K562 (cell line): ENCODE measurements around a stretch of chr13.

- RAMPAGE, long total RNA: no peak
- RRBS: no CpG with 5 or more reads among the region's 22 CpGs
PRO-cap:
- standard: no peak
- CoPRO, capped RNA only, 2 experiments: no peak in any of the 2 experiments
- CoPRO, capped and uncapped RNA, 2 experiments: no peak in any of the 2 experiments
- CoPRO, uncapped RNA only, 2 experiments: no peak in any of the 2 experiments
CAGE:
- cytosol, long polyA plus RNA: no peak
- long polyA plus RNA: no peak
- nucleolus, long total RNA: no peak
- nucleus, long polyA plus RNA: no peak
Observed at GRCh38 chr13:28099827-28100154, 585 bp downstream of the FLT3 start.

- RAMPAGE, long total RNA: no peak
- RRBS: no CpG with 5 or more reads among the region's 16 CpGs
PRO-cap:
- standard: no peak
- CoPRO, capped RNA only, 2 experiments: no peak in any of the 2 experiments
- CoPRO, capped and uncapped RNA, 2 experiments: no peak in any of the 2 experiments
- CoPRO, uncapped RNA only, 2 experiments: no peak in any of the 2 experiments
CAGE:
- cytosol, long polyA plus RNA: no peak
- long polyA plus RNA: no peak
- nucleolus, long total RNA: no peak
- nucleus, long polyA plus RNA: no peak
Observed at GRCh38 chr13:28139528-28140030, 1.2 kb downstream of the PAN3 start.

DNA sequence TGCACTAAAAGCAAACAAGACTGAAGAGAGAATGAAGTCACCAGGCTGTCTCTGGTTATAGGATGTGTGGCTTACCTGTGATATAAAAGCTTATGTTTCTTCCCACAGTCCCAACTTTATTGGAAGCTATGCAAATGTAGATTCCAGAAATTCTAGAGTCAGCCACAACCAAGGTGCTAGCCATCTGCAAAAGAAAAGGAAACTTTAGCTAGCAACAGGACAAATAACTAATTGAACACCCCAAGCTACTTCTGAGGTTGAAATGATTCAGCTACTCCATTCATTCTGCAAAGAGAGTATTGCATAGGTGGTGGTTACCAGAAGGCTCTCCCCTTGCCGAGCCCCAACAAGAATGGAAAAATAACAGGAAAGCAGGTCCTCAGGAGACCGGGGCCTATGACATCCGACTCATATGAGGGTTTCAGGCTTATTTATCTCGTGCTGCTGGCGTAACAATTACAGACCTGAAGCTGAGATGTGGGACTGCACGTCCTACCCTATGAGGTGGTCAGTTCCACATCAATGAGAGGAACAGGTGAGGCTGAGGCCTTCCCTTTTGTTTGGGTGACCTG lies 98.0 kb downstream of the FLT1 start:
- RAMPAGE, long total RNA: no peak
- RRBS: no CpG with 5 or more reads among the region's 6 CpGs
PRO-cap:
- standard: no peak
- CoPRO, capped RNA only, 2 experiments: no peak in any of the 2 experiments
- CoPRO, capped and uncapped RNA, 2 experiments: no peak in any of the 2 experiments
- CoPRO, uncapped RNA only, 2 experiments: no peak in any of the 2 experiments
CAGE:
- cytosol, long polyA plus RNA: no peak
- long polyA plus RNA: no peak
- nucleolus, long total RNA: no peak
- nucleus, long polyA plus RNA: no peak

DNA sequence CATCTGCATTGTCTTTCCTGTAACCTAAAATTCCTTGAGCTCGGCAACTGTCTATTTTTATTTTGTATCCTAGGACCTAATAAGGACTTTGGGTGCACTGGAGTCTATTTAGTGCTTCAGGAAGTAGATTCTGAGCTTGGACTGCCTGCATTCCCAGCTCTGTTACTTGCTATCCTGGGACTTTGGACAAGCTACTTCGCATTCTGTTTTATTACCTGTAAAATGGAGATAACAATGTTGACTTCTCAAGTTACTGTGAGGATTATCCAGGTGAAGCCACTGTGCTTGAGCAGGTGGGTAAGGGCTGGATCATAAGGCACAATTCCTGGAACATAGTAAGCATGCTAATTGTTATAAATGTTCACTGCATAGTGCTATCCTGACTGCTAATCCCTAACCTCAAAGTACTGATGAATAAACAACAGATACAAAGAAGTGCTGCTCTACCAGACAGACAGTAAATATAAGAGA lies 50.7 kb upstream of the FLT1 start:
- RAMPAGE, long total RNA: no peak
- RRBS: no CpG with 5 or more reads among the region's 2 CpGs
PRO-cap:
- standard: no peak
- CoPRO, capped RNA only, 2 experiments: no peak in any of the 2 experiments
- CoPRO, capped and uncapped RNA, 2 experiments: no peak in any of the 2 experiments
- CoPRO, uncapped RNA only, 2 experiments: no peak in any of the 2 experiments
CAGE:
- cytosol, long polyA plus RNA: no peak
- long polyA plus RNA: no peak
- nucleolus, long total RNA: no peak
- nucleus, long polyA plus RNA: no peak

DNA sequence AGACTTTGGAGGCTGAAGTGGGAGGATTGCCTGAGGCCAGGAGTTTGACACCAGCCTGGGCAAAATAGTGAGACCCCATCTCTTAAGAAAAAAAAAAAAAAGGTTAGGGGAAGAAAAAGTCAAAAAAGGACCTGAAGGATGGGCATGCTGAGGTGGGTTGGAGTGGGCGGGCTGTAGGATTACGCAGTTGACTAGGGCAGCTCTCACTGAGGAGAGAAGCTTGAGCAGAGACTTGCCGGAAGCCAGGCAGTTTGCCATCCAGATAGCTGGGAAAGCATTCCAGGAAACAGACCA lies 13.1 kb upstream of the SLC46A3 start:
- RAMPAGE, long total RNA: no peak
- RRBS: no CpG with 5 or more reads among the region's 3 CpGs
PRO-cap:
- standard: no peak
- CoPRO, capped RNA only, 2 experiments: no peak in any of the 2 experiments
- CoPRO, capped and uncapped RNA, 2 experiments: no peak in any of the 2 experiments
- CoPRO, uncapped RNA only, 2 experiments: no peak in any of the 2 experiments
CAGE:
- cytosol, long polyA plus RNA: no peak
- long polyA plus RNA: no peak
- nucleolus, long total RNA: no peak
- nucleus, long polyA plus RNA: no peak

DNA sequence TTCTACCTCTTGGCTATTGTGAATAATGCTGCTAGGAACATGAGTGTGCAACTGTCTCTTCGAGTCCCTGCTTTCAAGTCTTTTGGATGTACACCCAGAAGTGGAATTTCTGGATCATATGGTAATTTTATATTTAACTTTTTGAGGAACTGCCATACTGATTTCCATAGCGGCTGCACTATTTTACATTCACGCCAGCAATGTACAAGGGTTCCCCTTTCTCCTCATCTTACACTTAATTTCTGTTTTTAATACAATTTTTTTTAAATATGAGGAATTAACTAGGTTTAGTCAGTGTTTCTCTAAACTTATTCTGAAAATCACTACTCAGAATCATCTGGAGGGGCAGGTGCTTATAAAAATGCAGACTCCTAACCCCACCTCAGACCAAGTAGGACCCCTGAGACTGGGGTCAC lies 24.3 kb upstream of the SLC46A3 start:
- RAMPAGE, long total RNA: no peak
- RRBS: no CpG with 5 or more reads among the region's 3 CpGs
PRO-cap:
- standard: no peak
- CoPRO, capped RNA only, 2 experiments: no peak in any of the 2 experiments
- CoPRO, capped and uncapped RNA, 2 experiments: no peak in any of the 2 experiments
- CoPRO, uncapped RNA only, 2 experiments: no peak in any of the 2 experiments
CAGE:
- cytosol, long polyA plus RNA: no peak
- long polyA plus RNA: no peak
- nucleolus, long total RNA: no peak
- nucleus, long polyA plus RNA: no peak

DNA sequence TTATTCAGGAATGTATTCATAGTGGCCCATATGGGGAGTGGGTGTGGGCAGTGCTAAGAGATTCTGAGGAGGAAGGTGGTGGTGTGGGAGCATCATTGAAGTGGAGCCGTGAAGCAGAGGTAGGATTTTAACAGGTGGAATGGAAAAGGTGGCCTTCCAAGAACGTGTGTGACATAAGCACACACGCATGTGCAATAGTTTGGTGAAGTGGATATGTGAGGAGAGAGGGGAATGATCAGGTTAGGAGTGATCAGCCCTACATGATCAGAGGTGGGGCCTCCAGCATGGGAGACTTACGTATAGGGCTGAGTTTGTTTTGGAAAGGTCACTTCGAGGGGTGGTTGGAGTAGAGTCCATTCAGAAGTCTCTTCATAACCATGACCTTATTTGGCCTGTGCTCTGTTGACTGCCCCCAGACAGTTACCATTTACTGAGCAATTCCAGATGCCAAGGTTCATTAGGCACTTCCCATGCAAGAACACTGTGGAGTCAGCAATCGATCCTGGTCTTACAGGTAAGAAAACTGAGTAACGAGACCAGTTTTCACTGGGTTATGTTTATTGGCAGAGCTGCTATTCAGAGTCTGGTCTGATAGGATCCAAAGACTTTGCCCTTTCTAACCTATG lies 134.5 kb downstream of the MTUS2 start:
- RAMPAGE, long total RNA: no peak
- RRBS: no CpG with 5 or more reads among the region's 7 CpGs
PRO-cap:
- standard: no peak
- CoPRO, capped RNA only, 2 experiments: no peak in any of the 2 experiments
- CoPRO, capped and uncapped RNA, 2 experiments: no peak in any of the 2 experiments
- CoPRO, uncapped RNA only, 2 experiments: no peak in any of the 2 experiments
CAGE:
- cytosol, long polyA plus RNA: no peak
- long polyA plus RNA: no peak
- nucleolus, long total RNA: no peak
- nucleus, long polyA plus RNA: no peak

- RAMPAGE, long total RNA: no peak
- RRBS: no CpG with 5 or more reads among the region's 22 CpGs
PRO-cap:
- standard: no peak
- CoPRO, capped RNA only, 2 experiments: no peak in any of the 2 experiments
- CoPRO, capped and uncapped RNA, 2 experiments: no peak in any of the 2 experiments
- CoPRO, uncapped RNA only, 2 experiments: no peak in any of the 2 experiments
CAGE:
- cytosol, long polyA plus RNA: no peak
- long polyA plus RNA: no peak
- nucleolus, long total RNA: no peak
- nucleus, long polyA plus RNA: no peak
Observed at GRCh38 chr13:29479899-29480471, 115.5 kb downstream of the SLC7A1 start.

GRCh38 chr13:29758491-29759259 lies 91.7 kb downstream of the UBL3 start:
- RAMPAGE, long total RNA: no peak
- RRBS: no CpG with 5 or more reads among the region's 10 CpGs
PRO-cap:
- standard: no peak
- CoPRO, capped RNA only, 2 experiments: no peak in any of the 2 experiments
- CoPRO, capped and uncapped RNA, 2 experiments: no peak in any of the 2 experiments
- CoPRO, uncapped RNA only, 2 experiments: no peak in any of the 2 experiments
CAGE:
- cytosol, long polyA plus RNA: no peak
- long polyA plus RNA: no peak
- nucleolus, long total RNA: no peak
- nucleus, long polyA plus RNA: no peak

GRCh38 chr13:29828069-29829307 lies 21.9 kb downstream of the UBL3 start:
- RAMPAGE, long total RNA: no peak
- RRBS: no CpG with 5 or more reads among the region's 23 CpGs
PRO-cap:
- standard: no peak
- CoPRO, capped RNA only, 2 experiments: no peak in any of the 2 experiments
- CoPRO, capped and uncapped RNA, 2 experiments: no peak in any of the 2 experiments
- CoPRO, uncapped RNA only, 2 experiments: no peak in any of the 2 experiments
CAGE:
- cytosol, long polyA plus RNA: no peak
- long polyA plus RNA: no peak
- nucleolus, long total RNA: no peak
- nucleus, long polyA plus RNA: no peak

GRCh38 chr13:30107236-30107845 lies 200.0 kb downstream of the KATNAL1 start:
- RAMPAGE, long total RNA: no peak
- RRBS: no CpG with 5 or more reads among the region's 12 CpGs
PRO-cap:
- standard: no peak
- CoPRO, capped RNA only, 2 experiments: no peak in any of the 2 experiments
- CoPRO, capped and uncapped RNA, 2 experiments: no peak in any of the 2 experiments
- CoPRO, uncapped RNA only, 2 experiments: no peak in any of the 2 experiments
CAGE:
- cytosol, long polyA plus RNA: no peak
- long polyA plus RNA: no peak
- nucleolus, long total RNA: no peak
- nucleus, long polyA plus RNA: no peak

- RAMPAGE, long total RNA: no peak
- RRBS: no CpG with 5 or more reads among the region's 15 CpGs
PRO-cap:
- standard: no peak
- CoPRO, capped RNA only, 2 experiments: no peak in any of the 2 experiments
- CoPRO, capped and uncapped RNA, 2 experiments: no peak in any of the 2 experiments
- CoPRO, uncapped RNA only, 2 experiments: no peak in any of the 2 experiments
CAGE:
- cytosol, long polyA plus RNA: no peak
- long polyA plus RNA: no peak
- nucleolus, long total RNA: no peak
- nucleus, long polyA plus RNA: no peak
Observed at GRCh38 chr13:30157012-30157597, 150.2 kb downstream of the KATNAL1 start.

GRCh38 chr13:30341786-30342783 lies 34.7 kb upstream of the KATNAL1 start:
- RAMPAGE, long total RNA: no peak
- RRBS: no CpG with 5 or more reads among the region's 15 CpGs
PRO-cap:
- standard: no peak
- CoPRO, capped RNA only, 2 experiments: no peak in any of the 2 experiments
- CoPRO, capped and uncapped RNA, 2 experiments: no peak in any of the 2 experiments
- CoPRO, uncapped RNA only, 2 experiments: no peak in any of the 2 experiments
CAGE:
- cytosol, long polyA plus RNA: no peak
- long polyA plus RNA: no peak
- nucleolus, long total RNA: no peak
- nucleus, long polyA plus RNA: no peak

DNA sequence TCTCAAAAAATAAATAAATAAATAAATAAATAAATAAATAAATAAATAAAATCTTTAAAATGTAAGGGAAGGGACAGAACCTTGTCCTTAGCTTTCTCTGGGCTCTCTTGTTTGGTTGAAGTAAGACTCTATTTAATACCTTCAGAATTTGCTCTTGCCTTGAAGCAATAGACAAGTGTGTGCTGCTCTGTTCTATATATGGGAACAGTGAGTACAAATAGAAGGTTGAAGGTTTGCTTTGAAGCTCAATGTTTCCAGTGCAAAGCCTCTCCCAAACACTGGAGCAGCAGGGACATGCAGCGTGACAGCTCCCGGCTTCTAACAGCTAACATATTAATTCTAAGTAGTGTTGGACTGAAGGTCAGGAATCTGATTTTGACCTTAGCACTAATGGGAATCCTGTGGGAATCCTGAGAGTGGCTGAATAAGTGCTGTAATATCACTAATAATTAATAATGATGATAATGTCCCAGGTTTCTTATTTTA lies 16.9 kb upstream of the UBE2L5 start:
- RAMPAGE, long total RNA: no peak
- RRBS: no CpG with 5 or more reads among the region's 2 CpGs
PRO-cap:
- standard: no peak
- CoPRO, capped RNA only, 2 experiments: no peak in any of the 2 experiments
- CoPRO, capped and uncapped RNA, 2 experiments: no peak in any of the 2 experiments
- CoPRO, uncapped RNA only, 2 experiments: no peak in any of the 2 experiments
CAGE:
- cytosol, long polyA plus RNA: no peak
- long polyA plus RNA: no peak
- nucleolus, long total RNA: no peak
- nucleus, long polyA plus RNA: no peak

GRCh38 chr13:30410004-30410476 lies 12.3 kb upstream of the UBE2L5 start:
- RAMPAGE, long total RNA: no peak
- RRBS: no CpG with 5 or more reads among the region's 6 CpGs
PRO-cap:
- standard: no peak
- CoPRO, capped RNA only, 2 experiments: no peak in any of the 2 experiments
- CoPRO, capped and uncapped RNA, 2 experiments: no peak in any of the 2 experiments
- CoPRO, uncapped RNA only, 2 experiments: no peak in any of the 2 experiments
CAGE:
- cytosol, long polyA plus RNA: no peak
- long polyA plus RNA: no peak
- nucleolus, long total RNA: no peak
- nucleus, long polyA plus RNA: no peak

GRCh38 chr13:30442989-30443473 lies 20.7 kb downstream of the UBE2L5 start:
- RAMPAGE, long total RNA: no peak
- RRBS: no CpG with 5 or more reads among the region's 5 CpGs
PRO-cap:
- standard: no peak
- CoPRO, capped RNA only, 2 experiments: no peak in any of the 2 experiments
- CoPRO, capped and uncapped RNA, 2 experiments: no peak in any of the 2 experiments
- CoPRO, uncapped RNA only, 2 experiments: no peak in any of the 2 experiments
CAGE:
- cytosol, long polyA plus RNA: no peak
- long polyA plus RNA: no peak
- nucleolus, long total RNA: no peak
- nucleus, long polyA plus RNA: no peak

DNA sequence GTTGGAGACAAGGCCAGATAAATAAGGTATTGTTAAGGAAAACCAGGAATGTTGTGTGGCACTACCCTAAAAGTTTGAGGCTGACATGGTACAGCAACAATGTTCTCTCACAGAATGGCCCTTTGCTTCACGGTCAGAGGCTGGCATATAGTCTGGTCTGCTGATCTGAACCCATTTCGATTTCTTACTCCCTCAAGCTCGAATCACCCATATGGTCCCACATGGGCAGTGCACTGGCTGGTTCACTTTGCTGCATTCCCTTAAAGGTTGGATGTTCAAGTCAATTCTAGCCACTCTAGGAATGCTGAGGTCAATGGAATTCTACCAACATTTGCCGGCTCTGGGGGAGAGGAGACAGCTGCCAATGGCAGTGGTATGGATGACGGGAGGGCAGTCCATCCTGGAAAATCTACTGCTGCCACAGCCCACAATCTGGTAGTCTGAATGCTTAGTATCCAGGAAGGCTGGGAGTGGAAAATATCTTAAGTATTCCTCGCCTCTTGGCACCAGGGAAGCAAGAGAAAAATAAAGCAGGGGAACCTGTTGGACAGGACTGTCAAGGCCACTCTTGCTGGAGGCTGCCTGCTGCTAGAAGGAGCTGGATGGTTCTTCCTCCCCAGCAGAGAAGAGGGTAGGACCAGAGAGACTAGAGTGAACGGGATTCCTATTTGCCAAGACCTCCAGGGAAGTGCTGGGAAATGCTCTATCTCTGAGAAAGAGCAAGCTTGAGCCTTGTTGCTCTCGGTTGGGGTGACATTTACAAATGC lies 20.5 kb upstream of the HMGB1 start:
- RAMPAGE, long total RNA: no peak
- RRBS: no CpG with 5 or more reads among the region's 8 CpGs
PRO-cap:
- standard: no peak
- CoPRO, capped RNA only, 2 experiments: no peak in any of the 2 experiments
- CoPRO, capped and uncapped RNA, 2 experiments: no peak in any of the 2 experiments
- CoPRO, uncapped RNA only, 2 experiments: no peak in any of the 2 experiments
CAGE:
- cytosol, long polyA plus RNA: no peak
- long polyA plus RNA: no peak
- nucleolus, long total RNA: no peak
- nucleus, long polyA plus RNA: no peak

DNA sequence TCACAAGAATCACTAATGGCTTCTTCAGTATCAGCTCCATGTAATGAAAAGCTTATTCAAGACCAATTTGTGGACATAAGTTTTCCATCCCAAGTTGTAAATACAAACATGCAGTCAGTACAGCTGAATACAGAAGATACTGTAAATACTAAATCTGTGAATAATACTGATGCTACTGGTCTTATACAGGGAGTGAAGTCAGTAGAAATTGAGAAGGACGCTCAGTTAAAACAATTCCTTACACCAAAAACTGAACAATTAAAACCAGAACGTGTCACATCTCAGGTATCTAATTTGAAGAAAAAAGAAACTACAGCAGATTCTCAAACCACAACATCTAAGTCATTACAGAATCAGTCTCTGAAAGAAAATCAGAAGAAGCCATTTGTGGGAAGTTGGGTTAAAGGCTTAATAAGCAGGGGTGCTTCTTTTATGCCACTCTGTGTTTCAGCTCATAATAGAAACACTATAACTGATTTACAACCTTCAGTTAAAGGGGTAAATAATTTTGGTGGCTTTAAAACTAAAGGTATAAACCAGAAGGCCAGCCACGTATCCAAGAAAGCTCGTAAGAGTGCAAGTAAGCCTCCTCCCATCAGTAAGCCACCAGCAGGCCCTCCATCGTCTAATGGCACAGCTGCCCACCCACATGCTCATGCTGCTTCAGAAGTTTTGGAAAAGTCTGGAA lies 40.4 kb downstream of the USPL1 start:
- RAMPAGE, long total RNA: no peak
- RRBS: no CpG with 5 or more reads among the region's 5 CpGs
PRO-cap:
- standard: no peak
- CoPRO, capped RNA only, 2 experiments: no peak in any of the 2 experiments
- CoPRO, capped and uncapped RNA, 2 experiments: no peak in any of the 2 experiments
- CoPRO, uncapped RNA only, 2 experiments: peak in 2 of 2 experiments; most common plus-strand start position 257 of the sequence (in 1)
CAGE:
- cytosol, long polyA plus RNA: no peak
- long polyA plus RNA: no peak
- nucleolus, long total RNA: no peak
- nucleus, long polyA plus RNA: no peak